A172 (cell line): ENCODE measurements around a stretch of chr11.

DNA sequence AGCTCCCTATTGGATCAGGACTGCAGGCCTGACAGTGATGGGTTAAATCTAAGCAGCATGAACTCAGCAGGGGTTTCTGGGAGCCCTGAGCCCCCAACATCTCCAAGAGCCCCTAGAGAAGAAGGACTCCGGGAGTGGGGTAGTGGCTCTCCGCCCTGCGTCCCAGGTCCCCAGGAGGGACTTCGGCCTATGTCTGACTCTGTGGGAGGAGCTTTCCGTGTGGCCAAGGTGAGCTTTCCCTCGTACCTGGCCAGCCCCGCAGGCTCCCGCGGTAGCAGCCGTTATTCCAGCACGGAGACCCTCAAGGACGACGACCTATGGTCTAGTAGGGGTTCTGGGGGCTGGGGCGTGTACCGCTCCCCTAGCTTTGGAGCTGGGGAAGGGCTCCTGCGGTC lies 1.5 kb downstream of the ARHGEF17 start:
- RAMPAGE, long total RNA, result no peak

DNA sequence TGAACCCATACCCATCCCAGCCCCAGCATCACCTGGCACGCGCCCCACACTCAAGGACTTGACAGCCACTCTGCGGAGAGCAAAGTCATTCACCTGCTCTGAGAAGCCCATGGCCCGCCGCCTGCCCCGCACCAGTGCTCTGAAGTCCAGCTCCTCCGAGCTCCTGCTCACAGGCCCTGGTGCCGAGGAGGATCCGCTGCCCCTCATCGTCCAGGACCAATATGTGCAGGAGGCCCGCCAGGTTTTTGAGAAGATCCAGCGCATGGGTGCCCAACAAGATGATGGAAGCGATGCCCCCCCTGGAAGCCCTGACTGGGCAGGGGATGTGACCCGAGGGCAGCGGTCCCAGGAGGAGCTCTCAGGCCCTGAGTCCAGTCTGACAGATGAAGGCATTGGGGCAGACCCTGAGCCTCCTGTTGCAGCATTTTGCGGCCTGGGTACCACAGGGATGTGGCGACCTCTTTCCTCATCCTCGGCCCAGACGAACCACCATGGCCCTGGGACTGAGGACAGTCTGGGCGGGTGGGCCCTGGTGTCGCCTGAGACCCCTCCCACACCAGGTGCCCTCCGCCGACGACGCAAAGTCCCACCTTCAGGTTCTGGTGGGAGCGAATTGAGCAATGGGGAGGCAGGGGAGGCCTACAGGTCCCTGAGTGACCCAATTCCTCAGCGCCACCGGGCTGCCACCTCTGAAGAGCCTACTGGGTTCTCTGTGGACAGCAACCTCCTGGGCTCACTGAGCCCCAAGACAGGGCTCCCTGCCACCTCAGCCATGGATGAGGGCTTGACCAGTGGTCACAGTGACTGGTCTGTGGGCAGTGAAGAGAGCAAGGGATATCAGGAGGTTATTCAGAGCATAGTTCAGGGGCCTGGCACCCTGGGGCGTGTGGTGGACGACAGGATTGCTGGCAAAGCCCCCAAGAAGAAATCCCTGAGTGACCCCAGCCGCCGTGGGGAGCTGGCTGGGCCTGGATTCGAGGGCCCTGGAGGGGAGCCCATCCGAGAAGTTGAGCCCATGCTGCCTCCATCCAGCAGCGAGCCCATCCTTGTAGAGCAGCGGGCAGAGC lies 2.4 kb downstream of the ARHGEF17 start:
- RAMPAGE, long total RNA, result no peak

DNA sequence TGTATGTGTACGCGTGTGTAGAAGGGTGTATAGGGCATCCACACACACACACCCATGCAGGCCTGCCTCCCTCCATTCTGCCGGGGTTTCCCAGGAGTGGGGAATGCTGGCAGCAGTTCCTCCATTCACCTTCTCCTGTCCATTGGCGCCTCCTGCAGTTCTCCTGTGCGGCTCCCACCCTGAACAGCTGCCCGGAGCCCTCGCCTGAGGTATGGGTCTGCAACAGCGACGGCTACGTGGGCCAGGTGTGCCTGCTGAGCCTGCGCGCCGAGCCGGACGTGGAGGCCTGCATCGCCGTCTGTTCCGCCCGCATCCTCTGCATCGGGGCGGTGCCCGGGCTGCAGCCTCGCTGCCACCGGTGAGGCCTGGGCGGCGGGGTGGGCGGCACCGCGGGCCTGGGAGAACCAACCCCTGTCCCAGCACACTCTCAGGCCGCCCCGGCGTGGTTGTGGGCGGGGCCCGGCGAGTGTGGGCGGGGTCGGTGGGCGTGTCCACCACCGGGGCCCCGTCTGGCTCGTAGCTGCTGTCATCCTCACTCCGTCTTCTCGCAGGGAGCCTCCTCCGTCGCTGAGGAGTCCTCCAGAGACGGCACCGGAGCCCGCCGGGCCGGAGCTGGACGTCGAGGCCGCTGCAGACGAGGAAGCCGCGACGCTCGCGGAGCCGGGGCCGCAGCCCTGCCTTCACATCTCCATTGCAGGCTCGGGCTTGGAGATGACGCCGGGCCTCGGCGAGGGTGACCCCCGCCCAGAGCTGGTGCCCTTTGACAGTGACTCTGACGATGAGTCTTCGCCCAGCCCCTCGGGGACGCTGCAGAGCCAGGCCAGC lies 14.1 kb upstream of the RELT start:
- RAMPAGE, long total RNA, result no peak

- RAMPAGE, long total RNA, result no peak
Observed at GRCh38 chr11:73401830-73402453, 25.7 kb downstream of the RELT start.

GRCh38 chr11:73461829-73462046 lies 85.5 kb downstream of the RELT start:
- RAMPAGE, long total RNA, result no peak

- RAMPAGE, long total RNA, result no peak
Observed at GRCh38 chr11:73467450-73467992, 91.3 kb downstream of the RELT start.

GRCh38 chr11:73598428-73598933 lies 569 bp upstream of the FAM168A start:
- RAMPAGE, long total RNA, result no peak

- RAMPAGE, long total RNA, result no peak
Observed at GRCh38 chr11:73625728-73626180, 20.6 kb upstream of the PLEKHB1 start.

DNA sequence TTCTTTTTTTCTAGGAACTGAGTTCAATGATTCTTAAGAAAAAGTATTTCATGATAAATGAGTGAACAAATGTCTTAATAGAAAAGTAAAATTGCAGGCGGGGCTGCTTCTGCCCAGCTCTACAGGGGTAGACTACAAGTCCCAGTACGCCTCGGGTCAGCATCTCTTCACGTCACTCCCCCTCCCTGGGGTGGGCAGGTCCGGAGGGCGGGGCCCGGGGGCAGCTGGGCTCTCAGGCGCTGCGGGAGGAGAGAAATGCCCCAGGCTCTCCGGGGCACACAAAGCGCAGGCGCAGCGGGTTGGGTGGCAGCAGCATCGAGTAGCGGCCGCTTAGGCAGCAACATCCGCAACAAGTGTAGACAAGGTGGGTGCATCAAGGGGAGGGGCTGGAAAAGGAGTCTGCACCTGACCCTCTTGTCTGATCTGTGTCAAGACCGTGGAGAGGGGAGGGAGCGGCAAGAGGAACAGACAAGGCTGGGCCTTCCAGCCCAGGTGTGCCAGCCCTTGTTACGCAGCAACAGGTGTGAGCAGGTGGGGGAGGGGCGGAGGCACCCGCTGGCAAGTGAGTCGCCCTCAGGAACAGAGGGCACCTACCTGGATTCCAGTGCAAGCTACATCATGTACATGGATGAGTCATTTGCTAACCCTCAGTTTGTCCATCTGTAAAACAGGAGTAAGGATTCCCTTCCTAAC lies 1.1 kb downstream of the PLEKHB1 start:
- RAMPAGE, long total RNA, result no peak

- RAMPAGE, long total RNA, result no peak
Observed at GRCh38 chr11:73651964-73653044, 5.9 kb downstream of the PLEKHB1 start.

GRCh38 chr11:73660809-73661710 lies 14.7 kb downstream of the PLEKHB1 start:
- RAMPAGE, long total RNA, result no peak

GRCh38 chr11:73968173-73969149 lies 14.2 kb downstream of the UCP2 start:
- RAMPAGE, long total RNA, result no peak

GRCh38 chr11:73976508-73977138 lies 6.0 kb downstream of the UCP2 start:
- RAMPAGE, long total RNA, result no peak

DNA sequence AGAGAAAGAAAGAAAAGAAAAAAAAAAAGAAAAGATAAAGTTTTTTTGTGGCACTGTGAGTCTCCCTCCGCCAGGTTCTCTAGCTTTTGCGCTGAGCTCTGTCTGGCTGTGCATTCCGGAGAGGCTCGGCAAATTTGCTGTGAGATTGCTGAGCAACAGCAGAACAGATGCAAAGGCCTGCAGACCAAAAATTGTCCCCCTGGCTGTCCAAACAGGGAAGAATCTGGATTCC lies 1.4 kb upstream of the UCP2 start:
- RAMPAGE, long total RNA, result no peak

DNA sequence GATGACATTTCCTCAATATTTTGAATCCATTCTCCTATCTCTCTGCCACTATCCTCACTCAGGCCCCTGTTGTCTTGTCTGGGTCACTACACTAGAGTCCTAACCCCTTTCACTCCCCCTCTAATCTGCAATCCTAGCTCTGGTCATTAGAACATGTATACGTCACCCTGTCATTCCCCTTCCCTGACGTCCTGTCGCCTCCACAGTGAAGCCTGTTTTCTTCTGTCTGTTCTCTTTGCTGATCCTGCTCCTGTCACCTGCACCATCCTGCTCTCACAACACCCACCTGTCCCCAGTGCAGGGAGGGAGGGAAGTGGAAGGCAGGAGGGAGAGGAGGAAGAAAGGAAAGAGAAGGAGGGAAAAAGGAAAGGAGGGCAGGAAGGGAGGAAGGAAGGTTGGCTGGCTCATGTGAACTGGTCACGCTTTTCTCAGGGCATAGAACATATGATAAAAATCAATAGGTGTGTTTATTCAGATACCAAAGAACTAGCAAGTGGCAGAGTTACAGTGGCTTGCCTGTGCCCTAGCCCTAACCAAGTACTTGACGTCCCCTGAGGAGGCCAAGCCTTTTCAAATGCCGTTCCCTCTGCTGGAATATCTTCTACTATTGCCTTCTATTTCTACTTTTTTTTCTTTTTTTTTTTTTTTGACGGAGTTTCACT lies 33.7 kb downstream of the CHRDL2 start:
- RAMPAGE, long total RNA, result no peak

DNA sequence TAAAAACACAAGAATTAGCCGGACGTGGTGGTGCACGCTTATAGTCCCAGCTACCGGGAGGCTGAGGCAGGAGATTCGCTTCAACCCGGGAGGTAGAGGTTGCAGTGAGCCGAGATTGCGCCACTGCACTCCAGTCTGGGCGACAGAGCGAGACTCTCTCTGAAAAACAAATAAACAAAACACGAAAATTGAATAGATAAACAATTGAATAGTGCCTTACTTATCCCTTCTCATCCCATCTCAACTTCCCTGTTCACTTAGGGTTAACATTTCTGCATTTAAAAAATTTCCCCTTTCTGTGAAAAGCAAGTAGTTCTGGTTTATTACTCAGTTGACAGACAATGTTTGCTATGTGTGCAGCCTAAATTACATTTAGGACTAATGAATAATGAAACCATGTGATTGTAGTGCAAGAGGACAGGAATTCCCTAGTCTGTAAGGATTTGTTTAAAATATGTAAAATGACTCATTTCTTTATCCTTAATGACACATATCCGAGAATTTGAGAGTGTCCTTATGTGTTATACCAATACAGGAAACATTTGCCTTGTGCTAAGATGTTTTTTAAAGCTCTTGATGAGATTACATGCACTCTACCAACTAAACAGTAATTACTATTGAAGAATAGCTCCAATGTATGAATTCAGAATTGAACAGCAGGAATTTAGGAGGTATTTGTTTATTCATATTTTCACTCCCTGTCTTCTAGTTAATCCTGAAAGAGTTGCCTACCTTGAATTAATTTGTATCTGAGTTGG lies 6.2 kb downstream of the RNF169 start:
- RAMPAGE, long total RNA, result no peak

- RAMPAGE, long total RNA, result no peak
Observed at GRCh38 chr11:74841357-74842386, 93.0 kb downstream of the RNF169 start.

DNA sequence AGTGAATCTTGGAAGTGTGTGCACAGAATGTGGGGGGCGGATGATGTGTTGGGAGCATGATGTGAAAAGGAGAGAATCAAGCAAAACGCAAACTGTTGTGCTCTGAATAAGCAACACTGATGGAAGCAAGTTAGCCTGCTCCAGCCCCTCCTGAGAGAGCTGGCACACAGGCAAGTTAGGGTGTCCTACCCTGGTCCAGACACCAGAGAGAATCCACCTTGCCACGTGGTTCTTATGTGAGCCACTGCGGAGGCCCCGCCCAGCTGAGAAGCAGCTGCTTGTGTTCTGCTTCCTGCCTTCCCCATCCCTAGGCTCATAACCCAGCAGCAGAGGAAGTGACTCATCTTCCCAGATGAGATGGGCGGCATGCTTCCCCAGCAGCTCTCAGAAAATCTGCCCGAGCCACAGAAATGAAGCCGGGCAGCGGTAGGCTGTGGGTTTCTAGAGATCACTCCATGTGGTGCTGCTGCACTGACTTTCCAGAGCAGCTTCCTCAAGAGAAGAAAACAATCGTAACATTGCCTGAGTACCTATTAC lies 7.8 kb upstream of the SLCO2B1 start:
- RAMPAGE, long total RNA, result no peak

- RAMPAGE, long total RNA, result no peak
Observed at GRCh38 chr11:75174271-75175712, 23.9 kb downstream of the SLCO2B1 start.

DNA sequence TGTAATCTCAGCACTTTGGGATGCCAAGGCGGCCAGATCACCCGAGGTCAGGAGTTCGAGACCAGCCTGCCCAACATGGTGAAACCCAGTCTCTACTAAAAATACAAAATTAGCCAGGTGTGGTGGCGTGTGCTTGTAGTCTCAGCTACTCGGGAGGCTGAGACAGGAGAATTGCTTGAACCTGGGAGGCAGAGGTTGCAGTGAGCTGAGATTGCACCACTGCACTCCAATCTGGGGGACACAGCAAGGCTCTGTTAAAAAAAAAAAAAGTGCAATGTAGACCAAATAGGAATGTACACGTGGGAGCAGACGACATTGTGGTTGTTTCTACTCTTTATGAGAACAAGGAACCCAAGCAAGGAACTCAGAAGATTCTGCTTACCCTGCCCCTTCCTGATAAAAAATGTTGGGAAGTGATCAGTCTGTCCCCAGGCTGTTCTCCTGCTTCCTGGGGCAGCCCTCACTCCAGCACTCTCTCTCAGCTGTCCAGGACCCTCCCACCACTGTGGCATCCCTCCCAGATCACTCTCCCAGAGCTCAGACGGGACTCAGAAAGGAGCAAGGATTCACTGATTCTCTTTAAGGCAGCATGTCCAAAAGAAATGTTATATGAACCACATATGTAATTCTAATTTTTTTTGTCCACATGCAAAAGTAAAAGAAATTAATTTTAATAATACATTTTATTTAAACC lies 31.7 kb downstream of the SLCO2B1 start:
- RAMPAGE, long total RNA, result no peak